Metastatic Lung Carcinoma in the Adrenal Gland (tissue), 1 donor: ENCODE results near the gene PANK1.

DNA sequence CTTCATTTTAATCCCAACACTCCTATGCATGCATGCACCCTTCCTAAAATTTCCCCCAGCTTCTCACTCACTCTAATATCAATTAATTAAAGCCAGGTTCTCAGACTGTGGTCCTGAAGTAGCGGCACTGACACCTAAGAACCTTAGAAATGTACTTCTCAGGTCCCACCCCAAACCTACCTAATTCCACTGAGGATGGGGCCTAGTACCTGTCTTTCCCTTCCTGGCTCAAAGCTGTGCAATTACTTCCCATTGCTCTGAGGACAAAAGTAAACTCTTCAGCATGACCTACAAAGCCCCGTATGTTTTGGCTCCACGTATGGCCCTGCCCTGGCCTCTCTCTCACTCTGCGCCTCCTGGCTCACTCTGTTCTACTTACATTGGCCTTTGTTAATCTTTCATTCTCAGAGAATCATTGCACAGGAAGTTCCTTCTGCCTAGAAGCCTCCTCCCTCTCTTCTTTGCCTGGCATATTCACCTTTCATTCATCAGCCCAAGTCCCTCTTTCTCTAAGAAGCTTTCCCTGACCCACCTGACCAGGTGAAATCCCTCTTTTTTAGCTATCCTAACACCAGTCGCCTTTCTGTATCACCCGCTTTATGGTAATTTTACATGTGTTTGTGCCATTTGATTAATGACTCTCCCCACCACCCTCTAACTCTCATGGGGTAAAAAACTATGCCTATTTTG, 23.8 kb downstream of the LIPM start:
- PRO-cap, result no peak

DNA sequence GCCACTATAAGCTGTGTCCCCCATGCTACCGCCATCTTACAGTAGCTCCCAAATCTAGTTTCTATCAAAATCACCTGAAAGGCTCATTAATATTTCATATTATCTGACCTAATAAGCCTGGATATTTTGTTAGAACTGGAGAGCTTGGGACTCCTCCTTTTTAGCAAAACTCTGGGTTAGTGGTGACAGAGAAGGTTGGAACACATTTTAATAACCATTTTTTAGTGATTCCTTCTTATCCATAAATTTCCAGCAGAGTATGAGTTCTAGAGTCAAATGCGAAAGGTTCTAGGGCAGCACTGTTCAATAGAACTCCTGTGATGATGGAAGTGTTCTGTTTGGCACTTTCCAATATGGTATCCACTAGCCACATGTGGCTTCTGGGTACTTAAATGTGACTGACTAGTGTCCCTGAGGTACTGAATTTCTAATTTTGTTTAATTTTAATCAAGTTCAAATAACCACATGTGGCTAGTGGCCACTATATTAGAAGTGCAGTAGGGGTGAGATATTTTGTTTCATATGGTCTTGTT, 32.3 kb downstream of the STAMBPL1 start:
- PRO-cap, result no peak

GRCh38 chr10:88932877-88933725, 19.5 kb downstream of the ACTA2 start:
- PRO-cap, result no peak

GRCh38 chr10:88991940-88992211, 1.3 kb downstream of the FAS start:
- PRO-cap, result no peak

DNA sequence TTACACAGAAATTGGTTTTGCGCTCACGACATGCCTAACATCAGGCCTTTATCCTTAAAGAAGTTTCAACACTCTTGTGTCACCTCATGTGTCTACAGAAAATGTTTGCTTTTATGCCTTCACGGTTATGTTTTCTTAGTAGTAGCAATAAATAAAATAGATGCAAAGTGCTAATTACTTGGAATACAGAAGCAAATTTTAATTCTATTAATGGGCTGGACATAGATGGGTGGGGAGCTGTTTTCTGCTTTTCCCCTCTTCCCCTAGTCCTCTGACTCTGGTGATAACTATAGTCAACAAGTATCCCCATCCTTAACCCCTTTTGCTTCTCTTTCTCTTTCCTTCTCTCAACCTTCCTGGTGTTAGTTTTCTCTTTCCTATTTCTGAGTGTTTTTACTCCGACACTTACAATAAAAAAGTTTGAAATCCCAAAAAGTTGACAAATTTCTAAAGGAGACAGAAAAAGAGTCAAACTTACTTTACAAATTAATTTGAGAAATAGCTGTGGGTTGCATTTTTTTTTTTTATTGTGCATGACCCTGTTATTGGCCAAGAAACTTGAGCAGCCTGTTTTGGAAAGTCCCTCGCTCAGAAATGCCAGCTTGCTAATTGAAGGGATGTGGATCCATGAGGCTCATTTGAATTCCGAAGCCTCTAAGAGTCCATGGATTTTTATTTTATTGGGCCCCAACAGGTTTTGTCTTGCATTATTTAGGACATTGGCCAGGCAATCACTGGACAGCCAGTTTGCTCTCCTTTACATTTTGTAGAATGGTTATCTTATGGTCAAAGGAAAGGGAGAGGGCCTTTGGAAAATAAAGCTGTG, 2.4 kb downstream of the FAS start:
- PRO-cap, result no peak

- PRO-cap, result no peak
These were observed 20.5 kb downstream of the IFIT3 start for GRCh38 chr10:89348266-89348775.

- PRO-cap, result no peak
These were observed 23.6 kb downstream of the IFIT3 start for GRCh38 chr10:89351328-89351883.

DNA sequence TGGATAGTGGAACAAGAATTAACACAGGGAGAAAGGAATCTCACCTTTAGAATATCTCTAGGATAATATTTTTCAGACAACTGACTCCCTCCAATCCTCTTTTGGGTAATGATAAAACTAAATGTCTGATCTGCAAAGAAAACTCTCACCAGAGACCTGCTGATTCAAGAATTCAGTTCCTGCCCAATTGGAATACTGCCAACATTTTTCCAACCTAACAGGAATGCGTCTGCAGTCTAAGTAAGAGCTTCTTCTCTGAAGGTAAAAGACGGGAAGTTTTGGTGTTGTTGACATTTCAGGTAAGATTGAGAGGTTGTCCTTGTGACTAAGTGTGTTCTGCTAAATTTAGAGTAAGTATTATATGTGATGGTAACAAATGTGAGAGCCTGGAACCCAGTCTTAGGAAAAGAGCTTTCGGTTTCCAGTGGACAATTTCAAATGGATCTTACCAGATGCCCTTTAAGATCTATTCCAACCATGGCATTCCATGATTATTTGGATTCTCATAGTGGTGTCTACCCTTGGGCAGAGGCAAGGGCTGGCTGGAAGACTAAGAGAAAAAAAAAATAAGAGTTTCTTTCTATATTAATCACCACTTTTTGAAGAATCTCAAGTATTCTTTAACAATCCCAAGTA, 17.7 kb downstream of the IFIT5 start:
- PRO-cap, result no peak

GRCh38 chr10:89515230-89515825, 20.1 kb downstream of the SLC16A12 start:
- PRO-cap, result no peak

DNA sequence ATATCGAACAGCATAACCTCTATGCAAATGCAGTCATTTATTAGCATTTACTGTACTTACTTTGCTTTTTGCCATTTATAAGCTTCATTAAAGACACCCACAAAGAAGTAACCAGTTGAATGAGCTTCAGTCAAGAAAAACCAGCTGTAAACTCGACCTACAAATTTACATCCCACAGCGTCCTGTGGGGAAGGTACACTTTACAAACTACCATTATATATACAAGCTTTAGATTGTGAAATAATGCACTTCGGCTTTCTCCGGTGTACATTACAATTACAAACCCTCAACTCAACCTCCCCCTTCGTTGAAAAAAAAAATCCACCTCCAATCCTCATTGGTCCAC, 1.4 kb downstream of the PANK1 start:
- PRO-cap, result bidirectional peak, plus-strand start outside the sequence, minus-strand start at position 272 of the sequence

DNA sequence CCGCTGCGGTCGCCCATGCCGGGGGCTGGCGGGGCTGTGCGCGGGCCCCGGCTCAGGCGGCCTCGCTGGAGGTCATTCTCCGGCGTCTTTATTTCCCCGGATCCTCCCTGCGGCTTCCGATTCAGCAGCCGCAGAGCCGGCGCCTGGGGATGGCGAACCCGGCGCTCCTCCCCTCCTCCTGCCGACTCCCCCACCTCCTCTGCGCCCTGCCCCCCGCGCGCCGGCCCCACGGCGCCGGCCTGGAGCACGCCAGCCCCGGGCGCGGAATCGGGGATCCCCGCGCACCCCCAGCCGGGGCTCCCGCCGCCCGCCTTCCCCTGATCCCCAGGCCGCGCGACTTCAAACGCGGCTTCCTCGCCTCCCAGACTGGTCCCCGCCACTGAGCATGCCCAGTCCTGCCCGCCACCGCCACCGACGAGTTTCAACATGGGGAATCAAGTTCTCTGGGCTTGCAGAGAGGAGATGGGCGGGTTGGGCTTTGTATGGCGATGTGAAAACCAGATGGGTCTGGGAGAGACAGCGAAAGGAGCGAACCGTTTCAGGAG, at the start of gene PANK1:
Gene PANK1, minus strand, starts transcription at position 368 of the 545 bp plus-strand sequence.
- PRO-cap, result bidirectional peak, plus-strand start at position 258 of the sequence, minus-strand start at position 90 of the sequence; bidirectional peak, plus-strand start at position 446 of the sequence, minus-strand start at position 368 of the sequence

GRCh38 chr10:89752299-89752817, 51.0 kb downstream of the KIF20B start:
- PRO-cap, result no peak

- PRO-cap, result no peak
These were observed 565 bp upstream of the RPP30 start for GRCh38 chr10:90871249-90871569.

DNA sequence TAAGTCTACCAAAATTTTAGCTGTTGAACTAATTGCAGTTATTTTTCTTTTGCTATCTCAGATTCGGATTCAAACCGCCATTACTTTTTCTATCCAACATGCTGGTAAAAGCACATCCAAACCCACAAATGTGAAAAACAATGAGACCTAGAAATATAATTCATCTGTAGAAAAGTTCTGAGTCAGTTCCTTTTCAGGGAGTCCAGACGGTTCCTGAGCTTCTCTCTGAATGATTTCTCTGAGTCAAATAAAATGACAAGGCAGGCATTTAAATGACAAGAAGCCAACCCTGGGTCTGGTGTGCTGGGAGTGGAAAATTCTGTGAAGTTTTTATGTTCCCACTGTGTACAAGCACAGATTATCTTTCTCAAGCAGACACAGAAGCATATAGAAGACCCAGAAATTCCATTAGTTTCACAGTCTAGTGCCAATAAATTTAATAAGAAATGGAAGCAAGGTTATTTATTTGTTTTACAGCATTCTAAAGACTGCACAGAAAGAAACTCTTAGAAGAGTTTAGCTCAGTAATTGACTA, 96.3 kb upstream of the ANKRD1 start:
- PRO-cap, result no peak

- PRO-cap, result no peak
These were observed 25.0 kb downstream of the PCGF5 start for GRCh38 chr10:91245310-91246017.

DNA sequence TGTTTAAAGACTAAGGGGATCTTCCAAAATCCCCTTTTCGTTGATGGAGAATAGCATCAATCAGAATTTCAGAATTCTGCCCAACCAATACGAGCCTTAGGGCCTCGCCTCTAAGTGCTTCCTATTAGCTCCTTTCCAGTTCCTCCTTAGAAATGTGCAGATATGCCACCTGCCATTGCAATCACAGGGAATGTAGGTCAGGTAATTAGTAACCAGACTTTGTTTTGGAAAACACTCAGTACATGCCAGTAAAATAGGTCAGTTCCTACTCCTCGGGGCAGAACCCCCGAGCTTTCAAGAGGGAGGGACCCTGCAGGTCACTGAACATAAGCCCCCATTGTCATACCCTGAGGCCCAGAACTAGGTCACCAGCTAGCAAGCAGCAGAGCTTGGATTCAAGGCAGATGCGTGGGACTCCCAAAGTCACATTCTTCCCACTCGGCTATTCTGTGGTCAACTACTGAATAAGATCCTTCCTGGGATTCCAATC, 104.9 kb downstream of the PPP1R3C start:
- PRO-cap, result no peak

GRCh38 chr10:91592175-91593061, 40.5 kb downstream of the PPP1R3C start:
- PRO-cap, result no peak

DNA sequence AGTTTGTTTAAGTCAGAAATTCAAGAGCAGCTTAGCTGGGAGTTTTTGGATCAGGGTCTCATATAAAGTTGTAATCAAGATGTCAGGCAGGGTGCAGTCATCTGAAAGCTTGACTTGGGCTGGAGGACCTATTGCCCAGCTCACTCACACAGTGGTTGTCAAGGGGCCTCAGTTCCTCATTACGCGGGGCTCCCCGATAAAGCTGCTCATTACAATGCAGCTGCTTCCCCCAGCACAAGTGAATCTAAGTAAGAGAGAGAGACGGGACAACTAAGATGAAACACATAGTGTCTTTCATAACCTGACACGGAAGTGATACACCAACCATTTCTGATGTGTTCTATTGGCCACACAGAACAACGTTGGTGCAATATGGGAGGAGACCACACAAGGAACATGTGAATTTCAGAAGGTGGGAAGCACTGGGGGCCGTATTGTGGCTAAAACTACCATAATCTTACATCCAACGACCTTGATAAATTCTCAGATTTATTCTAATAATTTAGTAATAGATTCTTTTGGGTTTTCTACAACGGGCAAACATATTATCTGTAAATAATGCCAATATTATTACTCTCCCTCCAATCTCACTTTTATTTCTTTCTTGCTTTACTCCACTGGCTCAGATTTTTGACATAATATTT, 15.6 kb downstream of the PPP1R3C start:
- PRO-cap, result no peak

DNA sequence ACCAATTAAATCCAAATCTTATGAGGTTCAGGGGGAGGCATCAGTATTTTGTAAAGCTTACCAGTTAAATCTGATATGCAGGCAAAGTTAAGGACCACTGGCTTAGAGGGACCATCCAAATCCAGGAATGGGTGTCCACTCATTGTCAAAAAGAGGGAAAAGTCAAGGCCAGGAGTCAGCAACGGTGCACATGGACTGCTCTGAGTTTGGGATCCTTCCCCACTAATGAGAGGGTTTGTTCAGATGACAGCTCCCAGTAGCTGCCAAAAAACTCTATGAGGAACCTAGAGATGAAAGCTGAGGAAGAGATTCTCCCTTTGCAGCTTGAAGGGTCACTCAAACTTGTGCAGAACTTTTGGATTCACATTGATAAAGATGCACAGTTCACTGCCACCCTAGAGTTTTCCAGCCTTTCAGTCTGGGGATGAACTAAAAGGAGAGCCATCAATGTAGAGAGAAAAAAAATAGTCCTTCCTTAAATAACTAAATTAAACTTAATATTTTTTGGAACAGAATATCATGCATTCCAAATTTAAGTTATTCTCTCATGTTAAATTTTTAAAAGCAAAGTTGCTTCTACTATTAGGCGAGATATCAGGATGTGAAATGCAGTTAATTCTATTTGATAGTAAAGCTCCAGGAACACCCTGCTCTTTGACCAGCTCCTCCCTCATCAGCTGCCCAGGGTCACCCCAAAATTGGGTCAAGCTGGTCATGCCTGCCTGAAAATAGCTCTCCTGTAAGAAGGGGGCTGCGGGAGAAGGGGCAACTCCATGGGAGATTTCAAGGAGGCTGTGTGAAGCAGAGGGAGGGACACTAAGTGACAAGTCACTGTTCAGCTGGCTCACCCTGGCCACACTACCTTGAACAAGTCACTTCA, 6.2 kb downstream of the PPP1R3C start:
- PRO-cap, result no peak

DNA sequence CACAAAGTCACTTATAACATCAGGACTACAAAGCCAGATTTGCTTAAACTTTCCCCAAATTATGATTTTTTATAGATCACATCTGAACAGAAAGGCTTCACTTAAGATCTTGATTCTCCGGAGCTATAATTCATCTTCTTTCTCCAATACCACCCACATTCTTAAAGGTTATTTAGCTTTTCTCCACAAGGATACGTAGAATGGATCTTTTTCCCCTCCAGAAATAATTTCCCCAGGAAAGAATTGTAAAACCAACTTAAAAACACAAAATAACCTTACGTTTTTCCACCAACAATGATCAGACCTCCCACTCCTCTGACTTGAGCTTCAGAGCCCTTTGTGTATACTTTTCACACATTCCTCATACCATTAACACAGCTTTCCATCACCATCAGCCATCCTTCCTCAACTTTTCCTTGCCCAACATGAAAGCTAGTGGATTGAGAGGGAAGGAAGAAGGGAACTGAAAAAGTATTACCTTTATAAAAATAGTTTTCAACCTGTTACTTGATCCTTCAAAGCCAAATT, 3.6 kb downstream of the PPP1R3C start:
- PRO-cap, result no peak